Adrenal gland (tissue), 7 donors: ENCODE results near the genes NECTIN3 and NAA50.

DNA sequence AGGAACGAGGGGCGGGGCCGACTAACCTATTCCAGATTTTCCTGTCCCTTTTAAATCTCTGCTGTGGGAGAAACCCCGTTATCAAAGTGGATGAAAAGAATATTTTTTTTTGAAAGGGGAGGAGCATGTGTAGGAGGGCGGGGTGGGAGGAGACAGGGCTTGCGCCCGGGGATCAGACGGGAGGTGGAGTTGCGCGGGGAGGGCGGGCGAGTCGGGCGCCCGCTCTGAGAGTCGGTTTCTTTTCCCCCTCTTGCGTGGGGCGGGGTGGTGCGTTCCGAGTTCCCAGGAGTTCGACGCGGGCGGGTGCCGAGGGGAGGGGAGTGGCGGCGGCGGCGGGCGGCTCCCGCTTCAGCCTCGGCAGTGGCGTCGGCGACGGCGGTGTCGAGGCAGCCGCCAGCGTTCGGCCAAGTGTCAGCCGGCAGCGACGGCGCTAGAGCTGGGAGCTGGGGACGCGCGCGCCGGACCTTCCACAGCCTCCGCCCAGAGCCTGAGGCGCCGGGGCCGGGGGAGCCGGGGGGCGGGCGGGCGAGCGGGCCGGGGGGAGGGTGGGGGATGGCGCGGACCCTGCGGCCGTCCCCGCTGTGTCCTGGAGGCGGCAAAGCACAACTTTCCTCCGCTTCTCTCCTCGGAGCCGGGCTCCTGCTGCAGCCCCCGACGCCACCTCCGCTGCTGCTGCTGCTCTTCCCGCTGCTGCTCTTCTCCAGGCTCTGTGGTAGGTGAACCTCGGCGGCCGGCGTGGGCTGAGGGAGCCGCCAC is at the start of gene NECTIN3:
NECTIN3 (plus strand) TSS at position 351 of the 756 bp plus-strand sequence.
- PRO-cap, 3 experiments, result peak in 3 of 3 experiments; most common plus-strand start position 175 of the sequence (in 2); most common minus-strand start position 692 of the sequence (in 1)
- RAMPAGE, long total RNA, 4 experiments, result start-site peak on the minus strand in 1 of 4 experiments, centred at position 93 of the sequence, 14 reads per replicate
- RRBS, result 1% methylated on average over 26 of the region's 78 CpGs

- PRO-cap, 3 experiments, result no peak in any of the 3 experiments
- RAMPAGE, long total RNA, 4 experiments, result no peak in any of the 4 experiments
- RRBS, result no CpG with 5 or more reads among the region's 2 CpGs
Measured at GRCh38 chr3:111520463-111520777, 21.6 kb upstream of the CD96 start.

GRCh38 chr3:111548128-111548624 is 6.2 kb downstream of the CD96 start:
- PRO-cap, 3 experiments, result no peak in any of the 3 experiments
- RAMPAGE, long total RNA, 4 experiments, result no peak in any of the 4 experiments
- RRBS, result no CpG with 5 or more reads among the region's 1 CpG

DNA sequence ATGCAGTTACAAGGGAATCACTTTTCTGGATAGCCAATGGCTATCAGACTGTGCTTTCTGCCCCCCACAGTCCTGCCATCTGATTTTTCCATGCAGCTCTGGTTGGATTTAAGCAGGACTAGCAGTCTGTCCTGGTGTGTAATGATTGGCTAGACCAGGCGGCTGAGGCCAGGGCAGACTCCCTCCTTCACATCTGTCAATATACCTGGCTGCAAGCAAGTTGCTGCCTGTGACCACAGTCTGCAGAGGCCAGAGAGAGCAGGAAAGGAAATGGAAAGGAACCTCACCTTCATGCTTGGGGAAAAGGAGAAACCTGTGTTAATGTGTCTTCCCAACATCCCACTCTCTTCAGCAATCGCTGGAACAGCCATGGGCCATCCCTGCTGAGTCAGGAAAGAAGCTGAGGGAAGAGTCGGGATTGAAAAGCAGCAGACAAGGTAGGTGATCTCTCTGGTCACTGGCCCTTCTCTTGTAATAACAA is 57.8 kb downstream of the PLCXD2 start:
- PRO-cap, 3 experiments, result no peak in any of the 3 experiments
- RAMPAGE, long total RNA, 4 experiments, result no peak in any of the 4 experiments
- RRBS, result no CpG with 5 or more reads among the region's 3 CpGs

DNA sequence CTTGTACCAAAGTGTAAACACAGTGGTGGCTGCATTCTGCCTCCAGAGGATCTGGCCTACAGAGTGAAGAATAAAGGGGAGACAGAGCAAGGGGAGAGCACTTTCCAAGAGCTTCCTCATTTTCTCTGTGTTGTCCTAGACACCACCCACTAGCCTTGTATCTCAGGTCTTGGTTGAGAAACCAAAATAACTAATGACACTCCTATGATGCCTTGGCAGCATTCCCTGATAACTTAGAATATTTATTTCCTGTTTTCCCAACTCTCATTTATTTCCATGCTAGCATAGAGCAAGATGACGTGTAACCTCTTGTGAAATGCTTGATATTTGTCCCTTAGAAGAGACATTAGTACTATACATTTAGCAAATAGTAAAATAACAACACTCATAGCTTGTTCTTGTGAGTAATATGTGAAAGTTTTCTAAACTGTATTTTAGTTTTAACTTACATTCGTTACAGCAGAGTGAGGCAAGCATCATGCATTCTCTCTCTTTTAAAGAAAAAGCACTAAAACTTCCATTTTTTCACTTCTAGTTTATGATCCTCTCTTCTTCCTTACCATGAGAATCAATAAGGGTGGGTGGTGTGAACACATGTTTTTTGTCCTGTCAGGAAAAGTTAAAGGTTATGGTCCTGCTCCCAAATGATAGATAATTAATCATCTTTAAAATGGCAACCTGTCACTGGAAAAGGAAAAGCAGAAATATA is 56.7 kb upstream of the PHLDB2 start:
- PRO-cap, 3 experiments, result peak in 3 of 3 experiments; most common plus-strand start position 267 of the sequence (in 1); most common minus-strand start position 127 of the sequence (in 3)
- RAMPAGE, long total RNA, 4 experiments, result no peak in any of the 4 experiments
- RRBS, result no CpG with 5 or more reads among the region's 2 CpGs

GRCh38 chr3:111985582-111986005 is 6.8 kb downstream of the ABHD10 start:
- PRO-cap, 3 experiments, result no peak in any of the 3 experiments
- RAMPAGE, long total RNA, 4 experiments, result no peak in any of the 4 experiments
- RRBS, result no CpG with 5 or more reads among the region's 1 CpG

- PRO-cap, 3 experiments, result no peak in any of the 3 experiments
- RAMPAGE, long total RNA, 4 experiments, result no peak in any of the 4 experiments
- RRBS, result no CpG with 5 or more reads among the region's 5 CpGs
Measured at GRCh38 chr3:112109316-112109883, 23.2 kb downstream of the C3orf52 start.

GRCh38 chr3:112136688-112137446 is 3.8 kb upstream of the GCSAM start:
- PRO-cap, 3 experiments, result no peak in any of the 3 experiments
- RAMPAGE, long total RNA, 4 experiments, result no peak in any of the 4 experiments
- RRBS, result no CpG with 5 or more reads among the region's 4 CpGs

DNA sequence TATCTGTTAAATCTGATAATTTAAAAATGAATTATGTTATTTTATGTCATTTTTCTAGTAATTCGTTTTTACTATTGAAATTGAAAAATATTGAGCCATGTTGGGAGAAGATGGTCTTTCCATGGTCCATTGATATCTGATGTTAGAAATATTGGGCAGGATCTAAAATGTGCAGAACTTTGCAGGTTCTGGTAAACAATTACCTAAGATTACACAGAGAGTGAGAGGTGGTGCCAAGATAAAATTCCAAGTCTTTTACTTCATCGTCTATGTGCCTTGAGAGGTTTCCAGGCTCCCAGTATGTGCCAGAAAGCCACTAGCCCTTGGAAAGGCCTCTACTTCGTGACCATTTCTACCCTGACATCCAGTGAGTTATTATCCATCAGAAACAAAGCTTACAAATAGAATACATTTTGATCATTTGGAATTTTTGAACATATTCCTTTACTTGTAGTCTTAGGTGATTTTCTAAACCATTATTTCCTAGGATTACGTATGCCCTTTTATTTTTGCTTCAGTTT is 27.6 kb downstream of the CD200 start:
- PRO-cap, 3 experiments, result no peak in any of the 3 experiments
- RAMPAGE, long total RNA, 4 experiments, result no peak in any of the 4 experiments
- RRBS, result no CpG with 5 or more reads among the region's 4 CpGs

GRCh38 chr3:112404308-112404664 is 71.3 kb downstream of the CD200 start:
- PRO-cap, 3 experiments, result no peak in any of the 3 experiments
- RAMPAGE, long total RNA, 4 experiments, result no peak in any of the 4 experiments
- RRBS, result no CpG with 5 or more reads among the region's 2 CpGs

DNA sequence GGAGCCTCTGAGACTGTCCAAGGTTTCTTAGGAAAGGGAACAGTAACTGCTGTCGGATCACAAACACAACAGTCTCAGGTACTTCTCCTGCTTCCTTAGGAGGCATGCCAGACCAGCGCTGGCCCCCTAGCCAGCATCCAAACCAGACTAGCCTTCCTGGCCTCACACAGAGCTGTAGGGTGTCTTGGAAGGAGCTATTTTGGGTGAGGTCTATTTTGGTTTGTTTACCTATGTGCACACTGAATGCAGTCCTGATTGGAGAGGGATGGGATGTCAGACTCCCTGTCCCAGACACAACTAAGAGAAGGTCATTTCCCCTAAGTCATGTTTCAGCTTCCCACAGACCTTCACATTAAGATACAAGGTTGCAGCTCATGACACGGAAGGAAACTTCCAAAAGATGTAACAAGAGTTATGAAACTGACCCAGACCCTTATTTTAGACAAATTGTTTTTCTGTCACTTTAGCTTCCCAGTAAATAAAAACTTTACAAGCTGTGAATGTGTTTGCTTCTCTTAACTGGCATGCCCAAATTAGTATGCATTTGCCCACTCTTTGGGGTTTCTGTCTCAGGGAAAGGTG is 28.7 kb downstream of the CCDC80 start:
- PRO-cap, 3 experiments, result no peak in any of the 3 experiments
- RAMPAGE, long total RNA, 4 experiments, result no peak in any of the 4 experiments
- RRBS, result no CpG with 5 or more reads among the region's 3 CpGs

DNA sequence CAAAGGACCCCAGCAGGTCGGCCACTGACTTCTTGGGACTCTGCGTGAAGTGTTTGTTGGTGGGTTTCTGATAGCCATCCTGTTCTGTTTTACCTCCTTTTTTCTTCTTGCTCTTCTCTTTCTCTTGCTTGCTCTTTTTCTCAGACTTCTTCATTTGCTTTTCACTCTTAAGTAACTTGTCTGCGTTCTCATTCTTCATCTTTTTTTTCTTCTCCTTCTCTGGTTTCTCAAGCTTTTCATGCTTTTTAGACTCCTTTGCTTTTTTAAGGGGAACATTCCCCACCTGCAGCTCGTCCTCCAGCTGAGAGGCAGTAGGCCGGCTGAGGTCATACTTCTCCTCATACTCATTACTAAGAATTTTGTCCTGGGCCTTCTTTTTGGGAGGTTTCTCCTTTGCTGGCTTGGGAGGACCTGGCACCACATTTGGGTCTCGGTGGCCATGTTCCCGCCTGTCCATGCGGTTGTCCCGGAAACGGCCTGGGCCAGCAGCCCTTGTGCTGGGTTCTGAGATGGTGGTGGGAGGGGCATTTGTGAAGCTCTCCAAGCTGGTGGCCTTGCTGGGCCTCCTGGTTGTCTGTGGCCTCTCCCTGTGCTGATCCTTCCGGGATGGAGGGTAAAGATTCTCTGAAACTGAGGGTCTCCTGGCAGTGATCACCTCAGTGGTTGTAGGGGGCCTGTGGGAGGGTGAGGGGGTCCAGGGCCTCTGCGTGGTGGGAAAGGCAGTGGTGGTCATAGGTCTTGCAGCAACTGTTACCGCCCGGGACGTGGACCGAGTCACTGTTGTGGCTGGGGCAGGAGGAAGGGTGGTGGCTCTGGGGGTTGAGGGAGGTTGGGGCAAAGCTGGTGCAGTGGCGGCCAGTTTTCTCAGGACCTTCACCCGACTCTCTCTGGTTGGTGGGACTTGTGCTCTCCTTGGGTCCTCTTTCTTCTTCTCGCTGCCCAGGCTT is 2.6 kb downstream of the CCDC80 start:
- PRO-cap, 3 experiments, result no peak in any of the 3 experiments
- RAMPAGE, long total RNA, 4 experiments, result start-site peak on the minus strand in 1 of 4 experiments, centred at positions 252 to 487 of the sequence, 7 to 15 reads per replicate
- RRBS, result no CpG with 5 or more reads among the region's 19 CpGs

- PRO-cap, 3 experiments, result no peak in any of the 3 experiments
- RAMPAGE, long total RNA, 4 experiments, result no peak in any of the 4 experiments
- RRBS, result no CpG with 5 or more reads among the region's 1 CpG
Measured at GRCh38 chr3:112812877-112813167, 33.8 kb downstream of the CD200R1L start.

- PRO-cap, 3 experiments, result no peak in any of the 3 experiments
- RAMPAGE, long total RNA, 4 experiments, result no peak in any of the 4 experiments
- RRBS, result no CpG with 5 or more reads among the region's 4 CpGs
Measured at GRCh38 chr3:113261430-113262064, 50.2 kb downstream of the BOC start.

- PRO-cap, 3 experiments, result no peak in any of the 3 experiments
- RAMPAGE, long total RNA, 4 experiments, result no peak in any of the 4 experiments
- RRBS, result no CpG with 5 or more reads among the region's 4 CpGs
Measured at GRCh38 chr3:113690337-113690927, 6.0 kb downstream of the USF3 start.

DNA sequence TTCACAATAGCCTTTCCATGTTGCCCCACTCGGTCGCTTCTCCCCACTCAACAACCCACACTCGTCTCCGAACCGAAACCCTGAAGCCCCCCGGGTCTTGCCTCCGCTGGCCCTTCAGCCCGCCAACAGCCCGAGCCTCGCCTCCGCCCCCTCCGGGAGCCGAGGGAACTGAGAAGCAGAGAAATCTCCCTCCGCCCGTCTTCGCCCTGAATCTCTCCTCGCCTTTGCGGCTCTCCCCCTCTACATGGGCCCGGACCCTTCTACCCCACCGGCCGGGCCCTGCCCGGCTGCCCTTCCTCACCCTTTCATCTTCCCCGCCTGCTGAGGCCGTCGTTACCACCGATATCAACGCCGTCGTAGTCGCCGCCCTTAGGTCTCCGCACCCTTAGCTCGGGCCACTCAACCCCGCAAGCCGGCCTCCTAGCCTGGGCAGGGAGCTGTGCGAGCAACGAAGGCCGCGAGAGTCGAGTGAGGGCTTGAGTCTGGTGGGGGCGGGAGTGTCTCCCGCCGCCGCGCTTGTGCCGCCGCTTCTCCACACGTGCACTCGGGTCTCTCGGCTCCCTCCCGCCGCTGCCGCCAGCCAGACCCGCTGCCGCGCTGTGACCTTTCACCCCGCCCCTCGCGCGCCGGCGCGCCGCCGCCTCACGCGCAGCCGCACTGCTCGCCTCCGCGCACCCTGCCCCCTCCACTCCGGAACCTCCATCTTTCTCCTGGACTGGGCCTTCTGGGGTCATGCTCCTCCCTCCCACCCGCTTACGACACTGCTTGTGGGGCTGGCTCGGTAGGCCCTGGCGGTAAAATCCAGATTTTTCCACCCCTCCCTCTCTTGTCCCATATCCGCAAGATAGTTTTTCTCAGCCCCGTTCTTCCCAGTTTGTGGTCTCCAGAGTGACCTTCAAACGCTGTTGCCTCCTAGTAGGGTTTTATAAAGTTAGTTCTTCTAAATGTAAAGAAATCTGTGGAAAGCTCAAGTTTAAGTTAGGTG is at the start of gene NAA50:
NAA50 (minus strand) TSS at position 609 of the 985 bp plus-strand sequence.
- PRO-cap, 3 experiments, result peak in 3 of 3 experiments; most common plus-strand start position 702 of the sequence (in 3); most common minus-strand start position 601 of the sequence (in 3)
- RAMPAGE, long total RNA, 4 experiments, result start-site peak on the minus strand in 4 of 4 experiments, centred at positions 556 to 579 of the sequence, 887 to 2,405 reads per replicate
- RRBS, result 1% methylated on average over 26 of the region's 79 CpGs

- PRO-cap, 3 experiments, result no peak in any of the 3 experiments
- RAMPAGE, long total RNA, 4 experiments, result no peak in any of the 4 experiments
- RRBS, result no CpG with 5 or more reads among the region's 5 CpGs
Measured at GRCh38 chr3:113783994-113784516, 37.2 kb downstream of the ATP6V1A start.

DNA sequence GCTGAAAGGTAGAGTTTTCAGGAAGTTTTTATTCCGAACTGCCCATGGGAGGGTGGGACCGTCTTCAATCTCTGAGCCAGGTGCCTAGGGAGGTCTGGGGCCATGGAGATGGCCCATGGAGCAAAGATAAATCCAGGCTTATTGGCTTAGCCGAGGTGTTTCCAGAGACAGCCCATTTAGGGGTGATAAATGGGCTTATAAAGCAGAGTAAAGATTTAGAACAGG is 474 bp downstream of the QTRT2 start:
- PRO-cap, 3 experiments, result no peak in any of the 3 experiments
- RAMPAGE, long total RNA, 4 experiments, result no peak in any of the 4 experiments
- RRBS, result no CpG with 5 or more reads among the region's 3 CpGs

DNA sequence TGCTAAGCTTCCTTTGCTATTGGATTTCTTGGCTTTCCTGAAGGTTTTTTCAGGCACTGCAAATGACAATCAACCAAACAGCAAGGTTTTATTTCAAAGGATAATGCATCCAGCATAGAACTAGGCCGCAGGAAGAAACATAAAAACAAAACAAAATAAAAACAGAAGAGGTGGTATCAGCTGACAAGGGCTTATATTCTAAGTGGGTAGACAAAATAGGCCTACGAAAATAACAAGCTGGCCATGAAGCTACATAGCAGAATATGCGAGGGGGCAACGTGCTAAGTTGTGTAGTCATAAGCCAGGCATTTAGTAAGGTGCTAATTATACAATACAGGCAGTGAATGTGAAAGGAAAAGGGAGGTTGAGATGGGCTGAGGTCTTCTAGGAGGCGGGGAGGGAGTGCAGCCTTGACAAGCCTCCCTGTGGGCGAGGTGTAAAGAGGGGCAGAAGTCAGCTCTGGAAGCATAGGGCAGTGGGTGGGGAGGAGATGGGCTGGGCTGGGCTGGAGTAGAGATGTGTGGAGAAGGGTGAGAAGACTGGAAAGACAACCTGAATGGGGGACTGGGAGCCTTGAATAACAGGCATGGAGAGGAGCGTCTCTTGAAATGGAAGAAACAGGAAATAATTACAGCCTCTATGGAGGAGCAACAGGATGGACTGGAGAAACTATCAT is 1.1 kb downstream of the TIGIT start:
- PRO-cap, 3 experiments, result no peak in any of the 3 experiments
- RAMPAGE, long total RNA, 4 experiments, result no peak in any of the 4 experiments
- RRBS, result no CpG with 5 or more reads among the region's 7 CpGs

GRCh38 chr3:114334936-114335815 is 41.3 kb downstream of the TIGIT start:
- PRO-cap, 3 experiments, result no peak in any of the 3 experiments
- RAMPAGE, long total RNA, 4 experiments, result no peak in any of the 4 experiments